ENCODE measurements around the gene ARHGAP18.

- PRO-cap: no peak
Observed at GRCh38 chr6:125922102-125922704, 34.4 kb upstream of the HINT3 start.

DNA sequence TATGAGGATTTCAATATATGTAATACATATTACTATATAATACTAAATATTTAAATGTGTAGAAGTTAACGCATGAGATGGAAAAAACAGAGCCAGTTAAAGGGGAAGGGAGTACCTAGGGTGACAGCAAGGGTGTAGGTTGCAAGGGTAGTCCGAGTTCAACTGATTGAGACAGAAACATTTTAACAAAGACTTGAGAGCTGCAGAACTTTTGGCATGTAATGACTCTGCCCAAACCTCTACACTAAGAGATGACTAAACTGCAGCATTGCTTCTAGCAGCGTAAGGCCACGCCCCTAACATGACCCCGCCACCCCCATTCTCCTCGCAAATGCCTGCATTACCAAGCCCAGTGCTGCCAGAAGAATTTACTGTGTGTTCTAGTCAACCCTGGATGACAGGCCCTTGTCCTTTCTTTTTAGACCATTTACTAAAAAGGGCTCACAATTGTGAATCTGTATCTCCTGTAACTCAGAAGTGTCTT is 6.3 kb upstream of the HINT3 start:
- PRO-cap: no peak

DNA sequence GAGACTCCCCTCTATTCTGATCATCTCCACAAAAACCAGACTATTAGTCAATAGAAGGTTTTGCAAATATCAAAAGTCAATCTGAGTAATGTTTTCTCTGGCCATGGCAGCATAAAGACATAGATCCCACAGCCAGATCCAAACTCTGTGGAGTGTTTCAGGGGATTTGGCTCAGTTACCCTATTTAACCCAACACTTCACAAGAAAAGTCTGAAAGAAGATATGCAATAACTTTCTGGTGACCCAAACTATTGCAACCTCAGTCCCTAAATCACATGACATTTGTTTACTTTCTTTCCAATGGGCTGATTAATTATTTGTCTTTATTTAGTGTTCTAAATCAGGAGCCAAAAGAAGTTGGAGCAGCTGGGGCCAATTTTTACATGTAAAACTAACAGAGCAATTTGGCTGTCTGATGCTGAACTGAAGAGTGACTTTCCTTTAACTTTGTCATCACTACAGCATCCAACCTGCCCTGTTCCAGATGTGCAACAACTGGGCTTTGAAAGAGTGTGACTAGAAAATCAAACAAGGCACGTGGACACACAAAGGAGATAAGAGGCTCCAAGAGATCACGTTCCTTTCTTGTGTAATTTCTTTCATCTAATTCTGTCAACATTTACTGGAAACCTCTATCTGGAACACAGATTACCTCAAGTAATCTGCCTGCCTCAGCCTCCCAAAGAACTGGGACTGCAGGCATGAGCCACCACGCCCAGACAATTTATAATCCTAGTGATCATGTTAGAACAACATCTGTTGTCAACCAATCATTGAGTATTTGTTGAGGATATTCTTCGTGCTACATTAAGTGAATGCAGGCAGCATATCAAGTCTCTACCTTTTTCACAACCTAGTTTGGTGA is 90.8 kb downstream of the TRMT11 start:
- PRO-cap: no peak

DNA sequence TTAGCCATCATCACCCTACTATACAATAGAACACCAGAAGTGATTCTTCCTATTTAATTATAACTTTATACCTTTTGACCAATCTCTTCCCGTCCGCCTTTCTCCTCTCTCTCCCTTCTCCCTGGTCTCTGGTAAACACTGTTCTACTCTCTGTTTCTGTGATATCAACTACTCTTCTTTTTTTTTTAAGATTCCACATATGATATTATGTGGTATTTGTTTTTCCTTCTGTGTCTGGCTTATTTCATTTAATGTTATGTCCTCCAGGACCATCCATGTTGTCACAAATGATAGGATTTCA is 19.9 kb upstream of the CENPW start:
- PRO-cap: no peak

DNA sequence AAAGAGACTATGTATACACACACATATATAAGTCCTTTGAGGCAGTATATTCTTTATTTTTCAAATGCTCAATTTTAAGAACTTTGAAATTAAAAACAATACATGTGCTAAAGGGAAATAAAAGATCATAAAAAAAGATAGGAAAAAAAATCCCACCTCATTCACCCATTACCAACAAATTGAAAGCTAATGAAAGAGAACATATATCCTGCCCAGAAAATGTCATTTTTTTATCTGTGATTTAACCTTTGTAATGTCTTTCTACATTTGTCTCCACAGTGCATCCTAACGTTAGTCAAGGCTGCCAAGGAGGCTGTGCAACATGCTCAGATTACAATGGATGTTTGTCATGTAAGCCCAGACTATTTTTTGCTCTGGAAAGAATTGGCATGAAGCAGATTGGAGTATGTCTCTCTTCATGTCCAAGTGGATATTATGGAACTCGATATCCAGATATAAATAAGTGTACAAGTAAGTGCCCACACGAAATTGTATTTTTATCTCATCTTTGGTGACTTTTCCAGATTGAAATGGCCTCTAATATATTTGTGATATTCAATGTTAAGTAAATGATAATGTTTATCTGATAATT is 30.0 kb downstream of the RSPO3 start:
- PRO-cap: no peak

GRCh38 chr6:127150401-127150815 is 31.9 kb downstream of the RSPO3 start:
- PRO-cap: no peak

GRCh38 chr6:127545872-127546121 is 31.2 kb upstream of the C6orf58 start:
- PRO-cap: no peak

DNA sequence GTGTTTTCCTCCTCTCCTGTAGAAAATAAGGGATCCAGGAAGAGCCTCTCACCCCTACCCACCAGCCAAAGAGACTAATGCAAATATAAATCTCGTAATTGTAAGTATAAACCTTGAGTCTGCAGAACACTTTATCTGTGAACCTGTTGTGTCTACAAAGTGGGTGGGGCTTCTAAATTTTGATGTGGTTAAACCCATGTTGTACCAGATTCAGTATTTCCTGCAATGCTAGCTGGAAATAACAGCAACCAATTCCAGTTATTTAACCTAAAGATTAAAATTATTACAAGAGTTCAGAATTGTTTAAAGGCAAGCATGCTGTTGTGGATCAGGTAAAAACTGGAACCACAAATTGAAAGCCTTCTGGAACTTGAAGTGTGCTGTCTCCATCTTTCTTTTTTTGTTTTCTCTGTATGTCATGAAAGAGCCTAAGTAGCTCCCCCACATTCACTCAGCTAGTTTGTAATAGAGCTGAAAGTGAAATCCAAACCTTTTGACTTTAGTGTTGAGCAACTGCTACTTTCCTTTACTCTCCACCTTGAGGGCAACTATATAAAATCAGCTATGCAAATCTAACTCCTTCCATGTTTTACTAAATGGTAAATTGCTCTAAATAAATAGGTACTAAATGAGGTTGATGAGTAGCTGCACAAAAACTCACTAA is 17.8 kb upstream of the THEMIS start:
- PRO-cap: no peak

DNA sequence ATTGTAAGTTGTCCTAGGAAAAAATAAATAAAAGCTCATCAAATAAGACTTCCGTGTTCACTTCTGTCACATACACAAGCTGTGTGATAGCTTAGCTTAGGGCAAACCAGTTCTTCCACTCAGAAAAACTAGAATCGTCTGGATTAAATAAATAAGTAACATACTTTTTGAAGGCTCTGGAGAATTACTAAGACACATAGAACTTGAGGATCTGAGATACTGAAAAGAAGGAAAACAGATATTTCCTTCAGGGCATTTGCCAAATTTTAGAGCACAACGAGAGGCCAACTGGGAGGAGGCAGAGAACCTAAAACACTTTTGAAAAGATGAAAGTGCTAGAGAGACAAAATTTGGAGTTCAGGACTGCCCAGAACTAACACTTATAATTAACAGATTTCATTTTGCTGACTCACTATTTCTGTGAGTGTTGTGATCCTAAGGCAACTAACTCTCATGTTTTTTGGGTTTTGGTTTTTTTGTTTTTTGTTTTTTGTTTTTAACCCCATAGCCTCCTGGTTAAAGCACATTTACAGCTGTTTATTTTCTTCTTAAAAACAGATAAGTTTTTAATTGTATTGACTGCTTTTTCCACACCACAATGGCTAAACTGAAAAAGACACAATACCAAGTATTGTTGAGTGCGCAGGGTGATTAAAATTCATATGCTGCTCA is 38.7 kb upstream of the THEMIS start:
- PRO-cap: no peak

DNA sequence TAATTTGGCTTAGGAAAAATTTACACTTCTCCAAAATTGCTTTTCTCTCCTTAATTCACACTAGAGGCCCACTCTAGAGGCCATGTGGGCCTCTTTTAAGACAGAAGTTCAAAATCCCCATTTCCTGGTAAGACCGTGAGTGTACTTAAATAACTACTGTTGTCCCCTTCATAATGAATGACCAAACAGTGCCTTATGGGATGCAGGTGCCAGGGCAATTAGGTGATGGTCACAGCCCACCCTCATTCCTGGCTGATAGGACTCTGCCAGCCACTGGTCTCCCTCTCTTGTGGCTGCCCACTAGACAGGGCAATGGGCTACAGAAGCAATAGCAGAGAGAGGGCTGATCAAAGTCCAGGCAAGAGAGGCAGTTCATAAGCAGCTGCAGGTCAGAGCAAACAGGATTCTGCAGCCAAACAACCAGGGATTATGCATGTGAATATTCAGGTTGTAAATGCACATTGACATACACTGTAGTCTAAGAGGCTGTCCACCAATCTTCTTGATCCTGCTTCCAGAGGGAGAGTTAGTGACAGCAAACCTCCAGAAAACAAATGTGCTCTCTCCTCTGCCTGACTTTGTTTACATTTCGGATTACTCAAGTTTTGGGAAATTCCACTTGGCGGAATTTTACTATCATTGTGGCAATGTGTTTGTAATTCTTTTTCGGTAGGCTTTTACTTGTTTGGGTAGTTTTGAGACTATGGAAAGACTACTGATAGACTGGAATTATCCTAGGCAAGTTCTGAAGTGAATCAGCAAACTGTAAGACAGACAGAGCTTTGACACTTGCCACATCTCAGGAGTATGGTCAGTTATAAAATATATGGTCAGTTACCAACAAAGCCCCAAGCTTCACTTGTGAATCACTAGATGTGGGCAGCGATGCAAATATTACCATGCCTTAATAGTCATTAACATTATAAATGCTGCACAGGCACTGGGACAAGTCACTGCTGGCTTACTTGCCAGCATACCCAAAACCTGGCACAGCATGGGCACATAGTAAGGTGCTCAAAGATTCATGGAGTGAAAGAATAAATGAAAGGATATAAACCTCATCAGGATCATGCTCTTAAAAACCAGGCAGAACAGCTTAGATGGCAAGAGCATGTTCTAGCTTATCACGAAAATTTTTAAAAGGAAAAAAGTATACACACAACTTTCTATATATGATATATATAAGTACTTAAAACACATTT is 12.7 kb downstream of the PTPRK start:
- PRO-cap: no peak

- PRO-cap: unidirectional peak, plus-strand start at chr6:128516760
Observed at GRCh38 chr6:128516522-128516951, 3.9 kb downstream of the PTPRK start.

GRCh38 chr6:128517277-128517830 is 3.0 kb downstream of the PTPRK start:
- PRO-cap: no peak

- PRO-cap: no peak
Observed at GRCh38 chr6:128520942-128521374, 559 bp upstream of the PTPRK start.

GRCh38 chr6:129140268-129141163 is 257.6 kb downstream of the LAMA2 start:
- PRO-cap: no peak

DNA sequence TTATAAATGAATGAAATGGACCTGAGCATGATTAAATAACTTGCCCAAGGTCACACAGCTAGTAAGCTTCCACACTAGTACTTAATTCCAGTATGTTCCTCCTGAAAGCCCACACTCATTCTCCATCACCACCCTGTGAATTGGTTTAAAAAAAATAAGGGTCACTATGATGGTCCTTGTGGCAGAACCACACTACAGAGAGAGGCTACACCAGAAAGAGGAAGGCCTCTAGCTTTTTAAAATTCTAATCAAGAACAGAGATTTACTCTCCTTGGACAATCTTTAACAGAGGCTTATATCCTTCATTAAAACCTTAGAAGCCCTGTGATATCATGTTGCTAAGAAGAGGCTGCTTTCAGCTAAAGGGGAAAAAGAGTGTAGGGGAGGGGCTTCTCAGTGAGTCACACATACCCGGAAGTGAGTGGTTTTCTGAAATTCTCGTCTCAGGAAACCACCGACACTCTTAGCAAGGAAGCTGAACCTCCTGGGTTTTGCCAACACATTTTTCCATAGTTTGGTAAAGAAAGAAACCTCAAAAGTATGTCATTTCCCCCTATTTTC is 219.6 kb downstream of the ARHGAP18 start:
- PRO-cap: bidirectional peak, plus-strand start at position 460 of the sequence, minus-strand start at position 364 of the sequence

DNA sequence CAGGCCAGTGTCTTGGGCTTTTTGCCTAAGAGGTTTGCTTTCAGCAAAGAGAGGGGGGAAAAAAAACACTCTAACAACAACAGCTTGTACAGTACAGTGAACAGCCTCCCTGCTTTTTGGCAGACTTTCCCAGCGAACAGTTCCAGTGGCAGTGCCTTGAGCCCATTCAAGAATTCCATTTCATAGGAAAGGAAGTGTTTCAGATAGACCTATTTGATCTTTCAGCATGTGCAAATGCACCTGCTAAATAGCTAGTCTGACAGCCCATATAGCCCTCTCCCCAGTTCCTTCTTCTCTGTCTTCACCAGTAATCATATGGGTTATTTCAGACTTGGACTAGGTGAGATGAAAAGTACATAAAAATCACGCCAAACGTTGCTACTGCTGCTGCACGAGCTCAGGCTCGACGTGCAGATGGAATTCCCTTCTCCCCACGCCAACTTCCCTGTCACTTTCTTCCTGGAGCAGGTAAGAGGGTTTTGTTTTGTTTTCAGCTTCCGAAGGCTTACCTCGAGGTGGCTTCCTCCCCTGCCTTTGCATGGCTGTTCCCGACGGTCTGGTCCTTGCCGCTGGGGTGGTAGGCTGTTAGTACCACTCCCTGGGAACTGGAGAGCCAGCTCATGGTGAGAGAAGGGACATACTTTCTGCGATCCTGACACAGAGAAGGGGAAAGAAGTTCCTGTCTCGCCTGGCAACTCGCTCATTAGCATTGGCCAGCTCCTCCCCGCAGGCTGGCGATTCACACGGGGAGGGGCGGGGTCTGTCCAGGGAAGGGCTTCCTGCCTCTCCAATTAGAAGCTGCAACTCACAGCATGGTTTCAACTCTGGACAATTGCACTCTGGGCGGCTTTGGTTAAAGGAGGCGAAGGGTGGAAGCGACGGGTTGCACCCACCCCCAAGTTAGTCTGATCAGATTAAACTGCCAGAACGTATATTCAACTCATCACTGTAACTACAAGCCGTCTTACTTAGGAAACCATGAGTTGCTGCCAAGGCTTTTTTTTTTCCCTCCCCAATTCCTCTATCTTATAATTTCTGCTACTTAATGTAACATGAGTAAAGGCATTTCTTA is at the start of gene ARHGAP18:
Gene ARHGAP18 (minus strand): TSS at position 663 of the 1,072 bp plus-strand sequence.
- PRO-cap: bidirectional peak, plus-strand start at position 856 of the sequence, minus-strand start at position 711 of the sequence

GRCh38 chr6:130019285-130019742 is 933 bp downstream of the L3MBTL3 start:
- PRO-cap: bidirectional peak, plus-strand start at chr6:130019510, minus-strand start at chr6:130019400

- PRO-cap: no peak
Observed at GRCh38 chr6:131295051-131295600, 159.9 kb downstream of the AKAP7 start.

- PRO-cap: no peak
Observed at GRCh38 chr6:131326518-131327214, 191.4 kb downstream of the AKAP7 start.

- PRO-cap: bidirectional peak, plus-strand start at chr6:131384189, minus-strand start at chr6:131384152; bidirectional peak, plus-strand start at chr6:131384619, minus-strand start at chr6:131384331
Observed at GRCh38 chr6:131383716-131384530, 189.1 kb upstream of the ARG1 start.

Measured in A673 (cell line).